Measurements from ENCODE around the gene C2orf66.

DNA sequence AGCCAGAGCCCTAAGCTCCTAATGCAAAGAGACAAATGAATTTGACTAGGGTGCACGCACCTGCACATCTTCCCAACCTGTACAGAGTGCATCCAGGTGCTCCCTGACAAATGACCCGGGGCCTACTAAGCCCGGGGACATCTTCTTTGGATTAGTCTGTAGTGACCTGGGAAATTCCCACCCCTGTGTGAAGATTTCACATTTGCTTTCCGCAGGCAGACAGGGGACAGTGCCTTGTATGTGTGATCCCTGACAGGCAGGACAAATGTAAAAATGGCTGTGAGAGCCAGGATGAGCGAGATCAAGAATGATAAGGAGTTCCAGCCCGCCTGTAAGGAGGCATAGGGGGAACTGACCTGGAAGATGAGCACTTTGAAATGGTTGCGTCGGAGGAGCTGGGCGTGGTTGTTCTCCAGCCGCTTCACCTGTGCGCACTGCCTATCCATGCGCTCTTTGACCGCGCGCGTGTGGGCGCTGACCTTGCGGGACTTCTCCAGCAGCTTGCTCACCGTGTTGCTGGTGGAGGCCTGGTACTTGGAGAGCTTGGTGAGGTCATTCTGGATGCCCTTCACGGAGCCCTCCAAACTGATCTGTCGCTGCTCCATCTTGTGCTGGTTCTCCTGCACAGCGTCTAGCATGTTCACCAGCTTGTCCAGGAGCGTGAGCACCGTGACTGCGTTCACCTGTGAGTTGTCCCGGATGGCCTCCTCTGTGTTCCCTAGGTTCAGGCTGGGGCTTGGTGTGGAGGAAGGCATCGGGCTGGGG lies 619 bp downstream of the CAVIN2 start:
- PRO-cap, 7 experiments = no peak in any of the 7 experiments

- PRO-cap, 7 experiments = no peak in any of the 7 experiments
These were observed 1.5 kb downstream of the TMEFF2 start for GRCh38 chr2:192193206-192193744.

GRCh38 chr2:195533766-195534739 lies 123.0 kb upstream of the SLC39A10 start:
- PRO-cap, 7 experiments = peak in 1 of 7 experiments; most common plus-strand start chr2:195534167 (in 1); most common minus-strand start chr2:195534024 (in 1)

- PRO-cap, 7 experiments = no peak in any of the 7 experiments
These were observed 66.4 kb upstream of the SLC39A10 start for GRCh38 chr2:195590525-195591030.

DNA sequence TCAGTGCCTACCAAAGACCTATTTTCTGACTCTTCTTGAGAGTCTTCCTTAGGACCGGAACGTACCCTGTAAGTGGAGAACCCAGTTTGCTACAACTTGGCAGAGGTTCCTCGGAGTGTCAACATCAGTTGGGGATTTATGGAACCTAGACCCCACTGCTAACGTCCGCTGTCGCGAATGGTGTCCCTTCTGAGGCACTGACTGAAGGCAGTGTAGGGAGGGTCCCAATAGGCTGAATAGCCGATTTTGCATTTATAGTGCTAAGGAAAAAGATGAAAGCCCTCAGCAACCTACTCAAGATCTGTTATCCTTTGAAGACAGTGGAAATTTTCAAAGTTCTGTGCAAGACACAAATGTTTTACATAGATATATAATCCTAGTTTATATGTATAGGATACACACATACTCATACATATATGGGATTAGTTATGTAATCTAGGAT lies 639 bp upstream of the STK17B start:
- PRO-cap, 7 experiments = peak in 7 of 7 experiments; most common plus-strand start position 94 of the sequence (in 1); most common minus-strand start position 179 of the sequence (in 7)

GRCh38 chr2:196176891-196177550 lies 5.6 kb upstream of the STK17B start:
- PRO-cap, 7 experiments = peak in 2 of 7 experiments; most common minus-strand start chr2:196177280 (in 2)

DNA sequence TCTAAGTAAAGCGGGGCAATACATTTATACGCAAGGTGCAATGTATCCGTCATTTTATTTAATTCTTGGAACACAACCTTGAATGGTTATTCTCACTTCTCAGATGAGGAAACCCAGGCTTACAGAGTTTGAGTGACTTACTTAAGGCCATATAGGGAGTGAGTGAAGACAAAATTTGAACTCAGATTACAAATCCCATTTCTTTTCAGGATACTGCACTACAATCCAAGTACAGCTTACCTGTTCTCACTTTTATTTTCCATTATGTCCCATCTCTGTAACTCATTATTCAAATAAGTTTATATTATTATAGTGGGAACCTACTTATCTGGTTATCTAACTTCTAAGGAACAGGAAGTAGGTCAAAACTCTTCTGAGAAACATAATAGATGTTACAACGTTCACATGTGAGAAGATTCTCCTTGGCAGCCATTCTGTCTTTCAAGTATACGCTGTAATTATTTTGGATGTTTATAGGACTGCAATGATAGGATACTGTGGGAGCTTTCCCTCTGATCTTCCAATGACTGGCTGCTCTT lies 12.3 kb upstream of the STK17B start:
- PRO-cap, 7 experiments = peak in 1 of 7 experiments; most common plus-strand start position 404 of the sequence (in 1); most common minus-strand start position 301 of the sequence (in 1)

DNA sequence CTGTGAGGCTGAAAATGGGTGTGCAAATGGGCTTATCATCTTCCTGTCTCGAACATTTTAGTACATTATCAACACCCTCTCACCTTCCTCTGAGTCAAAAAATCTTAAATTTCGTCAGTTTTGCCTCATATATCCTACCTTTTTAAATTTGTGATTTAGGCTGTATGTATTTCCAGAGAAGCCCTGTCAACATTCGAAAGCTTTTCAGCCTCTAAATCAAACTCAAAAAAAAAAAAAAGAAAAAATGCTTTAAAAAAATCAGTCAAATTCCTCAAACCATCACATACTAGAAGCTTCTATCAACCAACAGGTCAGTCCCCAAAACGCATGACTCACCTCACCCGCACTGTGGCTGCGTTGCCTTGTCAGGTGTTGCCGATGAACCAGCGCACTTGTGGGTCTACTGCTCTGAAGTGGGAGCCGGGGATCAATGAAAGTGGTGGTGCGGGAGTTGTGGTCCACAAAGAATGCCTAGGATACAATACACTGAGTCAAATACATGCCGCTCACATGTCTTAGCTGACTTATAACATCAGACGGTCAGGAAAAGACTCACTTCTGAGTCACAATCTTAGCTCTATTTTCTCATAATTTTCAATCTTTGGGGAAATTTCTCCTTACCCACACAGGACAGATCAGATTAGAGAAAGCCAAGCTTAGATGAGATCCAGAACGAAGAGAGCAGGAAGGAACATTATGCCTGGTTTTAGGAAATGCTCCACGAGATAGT lies 107.0 kb upstream of the STK17B start:
- PRO-cap, 7 experiments = no peak in any of the 7 experiments

DNA sequence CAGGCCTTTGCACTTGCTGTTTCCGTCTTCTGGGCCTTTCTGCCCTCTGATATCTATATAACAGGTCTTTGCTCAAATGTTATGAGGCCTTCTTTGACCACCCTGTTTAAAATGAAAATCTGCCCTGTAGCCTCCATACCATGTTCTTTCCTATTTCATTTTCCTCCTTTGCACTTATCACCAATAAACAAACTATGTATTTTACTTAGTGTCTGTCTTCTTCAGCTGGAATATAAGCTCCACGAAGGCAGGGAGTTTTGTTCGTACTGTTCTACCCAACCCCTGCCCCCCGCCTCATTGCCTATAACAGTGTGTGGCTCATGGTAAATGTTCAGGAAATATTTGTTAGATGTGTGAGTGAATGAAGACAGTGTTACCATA lies 1.9 kb downstream of the CCDC150 start:
- PRO-cap, 7 experiments = peak in 1 of 7 experiments; most common plus-strand start position 251 of the sequence (in 1)

- PRO-cap, 7 experiments = no peak in any of the 7 experiments
These were observed 2.3 kb upstream of the GTF3C3 start for GRCh38 chr2:196801635-196802234.

- PRO-cap, 7 experiments = no peak in any of the 7 experiments
These were observed at the start of gene C2orf66 for GRCh38 chr2:196809248-196809698. TSS of gene C2orf66 (minus strand) at chr2:196809355.

GRCh38 chr2:196914945-196916305 lies 11.1 kb downstream of the PGAP1 start:
- PRO-cap, 7 experiments = no peak in any of the 7 experiments

DNA sequence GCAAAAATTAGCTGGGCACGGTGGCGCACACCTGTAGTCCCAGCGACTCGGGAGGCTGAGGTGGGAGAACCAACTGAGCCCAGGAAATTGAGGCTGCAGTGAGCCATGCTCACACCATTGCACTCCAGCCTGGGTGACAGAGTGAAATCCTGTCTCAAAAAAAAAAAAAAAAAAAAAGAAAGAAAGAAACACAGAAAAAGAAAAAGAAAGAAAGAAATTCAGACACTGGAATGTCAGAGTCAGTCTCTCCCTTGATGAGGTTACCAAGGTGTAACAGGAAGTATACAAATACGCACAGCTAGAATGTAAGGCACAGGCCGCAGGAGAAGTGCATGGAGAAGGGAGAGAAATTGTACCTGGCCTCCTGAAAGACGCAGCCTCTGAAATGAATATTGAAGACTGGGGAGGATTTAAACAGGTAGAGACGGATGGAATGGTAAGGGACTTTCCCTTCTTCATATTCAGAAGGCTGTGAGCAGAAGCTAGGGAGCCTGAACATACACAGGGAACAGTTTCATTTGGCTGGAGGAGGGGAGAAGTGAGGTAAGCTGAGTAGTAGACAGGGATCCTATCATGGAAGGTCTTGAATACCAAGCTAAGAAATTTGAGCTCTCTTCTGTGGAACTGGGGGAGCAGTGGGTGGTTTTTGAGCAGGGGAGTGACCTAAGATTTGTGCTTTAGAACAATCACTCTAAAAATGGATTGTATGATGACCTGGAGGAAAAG lies 112.8 kb downstream of the ANKRD44 start:
- PRO-cap, 7 experiments = peak in 4 of 7 experiments; most common plus-strand start position 517 of the sequence (in 2); most common minus-strand start position 382 of the sequence (in 2)

GRCh38 chr2:197237774-197238260 lies 72.8 kb downstream of the ANKRD44 start:
- PRO-cap, 7 experiments = no peak in any of the 7 experiments

- PRO-cap, 7 experiments = no peak in any of the 7 experiments
These were observed 60.5 kb downstream of the ANKRD44 start for GRCh38 chr2:197250026-197250547.

- PRO-cap, 7 experiments = peak in 2 of 7 experiments; most common minus-strand start chr2:197309174 (in 1)
These were observed 1.7 kb downstream of the ANKRD44 start for GRCh38 chr2:197308707-197309387.

GRCh38 chr2:197323263-197323844 lies 12.8 kb upstream of the ANKRD44 start:
- PRO-cap, 7 experiments = peak in 7 of 7 experiments; most common minus-strand start chr2:197323628 (in 7)

DNA sequence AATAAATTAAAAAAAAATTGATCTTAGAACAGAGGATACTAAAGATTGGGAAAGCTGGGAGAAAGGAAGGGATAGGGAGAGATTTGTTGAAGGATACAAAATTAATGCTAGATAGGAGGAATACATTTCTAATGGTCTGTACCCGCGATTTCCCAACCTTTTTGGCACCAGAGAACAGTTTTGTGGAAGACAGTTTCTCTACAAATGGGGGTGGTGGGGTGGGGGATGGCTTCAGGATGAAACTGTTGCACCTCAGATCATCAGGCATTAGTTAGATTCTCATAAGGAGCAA lies 3.4 kb downstream of the COQ10B start:
- PRO-cap, 7 experiments = no peak in any of the 7 experiments

DNA sequence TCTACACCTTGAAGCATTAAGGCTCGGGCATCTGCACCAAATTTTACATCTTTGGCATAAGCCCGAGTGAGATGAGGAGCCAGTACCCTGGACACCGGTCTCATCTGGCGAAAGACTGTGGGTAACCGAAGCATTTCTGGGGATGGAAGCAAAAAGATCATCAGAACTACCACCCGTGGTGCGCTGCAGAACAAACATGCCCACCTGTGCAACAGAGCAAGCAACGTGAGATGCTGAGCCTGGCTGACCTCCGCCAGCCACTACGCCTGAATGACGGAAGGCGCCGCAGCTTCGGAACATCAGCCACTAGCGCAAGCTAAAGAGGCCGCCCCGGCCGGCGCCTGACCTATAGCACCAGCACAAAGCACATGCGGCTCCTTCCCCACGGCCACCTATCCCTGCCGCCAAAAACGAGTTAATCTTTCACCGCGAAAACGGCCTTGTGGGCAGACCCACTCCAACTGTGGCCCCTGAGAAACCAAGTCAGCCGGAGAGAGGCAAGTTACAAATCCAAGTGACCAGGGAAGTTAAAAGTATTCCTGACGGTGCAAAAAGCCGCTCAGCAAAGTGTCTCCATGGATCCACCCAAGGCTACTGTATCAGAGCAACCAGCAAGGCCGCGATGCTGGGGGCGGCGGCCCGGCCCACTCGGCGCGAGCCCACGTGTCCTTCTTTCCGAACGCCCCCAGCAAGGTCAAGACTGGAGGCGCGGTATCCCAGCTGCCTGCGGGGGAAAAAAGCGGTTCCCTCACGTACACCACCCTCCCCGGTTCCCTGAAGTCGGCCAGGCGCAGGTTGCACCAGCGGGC lies 721 bp downstream of the HSPD1 start:
- PRO-cap, 7 experiments = peak in 4 of 7 experiments; most common plus-strand start position 260 of the sequence (in 2); most common minus-strand start position 272 of the sequence (in 4)

DNA sequence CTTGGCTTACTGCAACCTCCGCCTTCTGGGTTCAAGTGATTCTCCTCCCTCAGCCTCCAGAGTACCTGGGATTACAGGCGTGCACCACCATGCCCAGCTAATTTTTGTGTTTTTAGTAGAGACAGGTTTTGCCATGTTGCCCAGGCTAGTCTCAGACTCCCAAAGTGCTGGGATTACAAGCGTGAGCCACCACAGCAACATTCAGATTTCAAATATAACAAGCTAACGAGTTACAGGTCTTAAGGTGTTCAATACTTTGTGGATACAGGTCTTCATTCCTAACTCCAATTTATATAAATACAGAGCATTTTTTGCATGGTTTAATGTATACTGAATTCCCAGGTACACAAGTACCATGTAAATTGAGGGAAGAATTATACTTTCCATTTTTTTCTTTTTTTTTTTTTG lies 3.5 kb downstream of the HSPE1 start:
- PRO-cap, 7 experiments = no peak in any of the 7 experiments